AG10803 (cell line): ENCODE measurements around the gene LMOD3.

- RRBS, result no CpG with 5 or more reads among the region's 5 CpGs
Measured at GRCh38 chr3:69033403-69033790, 18.7 kb downstream of the TMF1 start.

- RRBS, result no CpG with 5 or more reads among the region's 2 CpGs
Measured at GRCh38 chr3:69081488-69081932, 1.3 kb upstream of the UBA3 start.

- RRBS, result no CpG with 5 or more reads among the region's 11 CpGs
Measured at GRCh38 chr3:69121944-69122936, at the start of gene LMOD3. Gene LMOD3 (minus strand): TSS chr3:69122595.

- RRBS, result no CpG with 5 or more reads among the region's 15 CpGs
Measured at GRCh38 chr3:69200033-69201243, 78.0 kb upstream of the LMOD3 start.

- RRBS, result no CpG with 5 or more reads among the region's 6 CpGs
Measured at GRCh38 chr3:69237559-69237865, 115.1 kb upstream of the LMOD3 start.

- RRBS, result under 1% methylated on average over 6 of the region's 25 CpGs
Measured at GRCh38 chr3:69738844-69739408, 338 bp upstream of the MITF start.

- RRBS, result no CpG with 5 or more reads among the region's 4 CpGs
Measured at GRCh38 chr3:69746064-69746539, 6.8 kb downstream of the MITF start.

DNA sequence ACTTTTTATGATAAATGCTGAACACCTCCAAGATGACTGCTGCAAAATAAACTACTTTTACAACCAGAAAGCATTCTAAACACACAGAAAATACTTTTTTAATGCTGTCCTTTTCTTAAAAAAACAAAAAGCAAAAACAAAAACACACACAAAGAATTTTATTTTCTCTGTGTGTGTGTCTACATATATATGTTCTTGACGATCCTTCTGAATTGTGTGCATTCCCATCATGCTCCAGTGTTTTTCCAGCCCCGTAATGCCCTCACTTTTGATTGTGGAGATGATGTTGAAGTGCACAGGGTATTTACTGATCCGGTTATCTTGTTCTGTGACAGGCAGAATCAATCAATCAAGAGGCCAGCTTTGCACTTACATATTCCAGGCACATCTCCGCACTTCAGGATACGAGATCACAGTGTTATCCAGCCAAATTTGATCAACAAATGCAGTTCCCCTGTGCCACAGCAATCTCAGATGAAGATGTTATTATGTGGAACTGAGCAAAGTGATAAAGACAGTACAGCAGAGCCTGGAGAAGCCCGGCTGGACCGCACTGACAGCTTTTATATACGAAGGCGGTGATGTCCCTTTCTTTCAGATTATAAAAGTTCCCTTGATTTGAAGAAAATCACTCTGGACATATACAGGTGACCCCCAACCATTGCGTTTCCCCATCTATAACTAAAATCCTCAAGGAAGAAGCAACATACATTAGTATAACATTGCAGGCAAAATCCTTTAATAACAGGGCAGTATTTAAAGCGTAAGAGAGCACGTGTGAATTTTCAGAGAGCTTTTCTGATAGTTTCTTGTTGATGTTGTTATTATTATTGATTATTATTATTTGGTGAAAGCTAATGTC, 416.6 kb downstream of the FOXP1 start:
- RRBS, result no CpG with 5 or more reads among the region's 12 CpGs

DNA sequence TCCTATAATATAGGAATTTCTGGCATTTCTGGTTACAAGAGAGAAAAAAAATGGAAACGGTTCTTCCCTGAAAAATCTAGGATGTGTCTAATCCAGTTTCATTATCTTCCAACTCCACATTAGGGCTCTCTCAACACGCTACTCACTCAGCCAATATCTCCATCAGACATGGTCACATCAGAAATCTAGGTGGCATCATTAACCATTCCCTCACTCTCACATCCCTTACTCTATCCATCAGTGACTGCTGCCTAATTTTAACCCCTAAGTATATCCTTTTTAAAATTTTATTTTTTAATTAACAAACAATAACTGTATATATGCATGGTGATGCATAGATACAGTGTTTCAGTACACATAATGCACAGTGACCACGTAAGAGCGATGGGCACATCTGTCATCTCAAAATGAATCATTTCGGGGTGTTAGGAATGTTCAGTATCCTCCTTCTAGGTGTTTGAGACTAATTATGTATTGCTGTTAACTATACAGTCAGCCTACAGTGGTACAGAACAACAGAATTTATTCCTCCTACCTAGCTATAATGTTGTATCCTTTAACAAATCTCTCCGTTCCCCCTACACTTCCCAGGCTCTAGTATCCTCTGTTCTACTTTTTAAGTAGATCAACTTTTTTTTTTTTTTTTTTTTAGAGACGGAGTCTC, 307.1 kb downstream of the FOXP1 start:
- RRBS, result no CpG with 5 or more reads among the region's 7 CpGs

DNA sequence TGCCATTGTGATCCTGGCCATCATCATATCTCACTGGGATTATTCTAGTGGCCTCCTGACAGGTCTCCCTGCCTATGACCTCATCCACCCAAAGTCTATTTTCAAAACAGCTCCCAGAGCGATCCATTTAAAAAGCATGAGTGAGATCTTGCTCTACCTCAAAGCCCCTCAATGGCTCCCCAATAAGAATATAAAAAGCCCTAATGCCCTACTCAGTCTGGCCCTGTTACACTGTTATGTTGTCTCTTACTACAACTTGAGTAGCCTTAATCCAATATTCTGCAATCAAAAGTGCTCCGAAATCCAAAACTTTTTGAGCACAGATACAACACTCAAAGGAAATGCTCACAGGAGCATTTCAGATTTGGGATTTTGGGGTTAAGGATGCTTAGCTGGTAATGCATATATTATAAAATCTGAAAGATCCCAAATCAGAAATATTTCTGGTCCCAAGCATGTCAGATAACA, 293.1 kb downstream of the FOXP1 start:
- RRBS, result no CpG with 5 or more reads among the region's 2 CpGs

DNA sequence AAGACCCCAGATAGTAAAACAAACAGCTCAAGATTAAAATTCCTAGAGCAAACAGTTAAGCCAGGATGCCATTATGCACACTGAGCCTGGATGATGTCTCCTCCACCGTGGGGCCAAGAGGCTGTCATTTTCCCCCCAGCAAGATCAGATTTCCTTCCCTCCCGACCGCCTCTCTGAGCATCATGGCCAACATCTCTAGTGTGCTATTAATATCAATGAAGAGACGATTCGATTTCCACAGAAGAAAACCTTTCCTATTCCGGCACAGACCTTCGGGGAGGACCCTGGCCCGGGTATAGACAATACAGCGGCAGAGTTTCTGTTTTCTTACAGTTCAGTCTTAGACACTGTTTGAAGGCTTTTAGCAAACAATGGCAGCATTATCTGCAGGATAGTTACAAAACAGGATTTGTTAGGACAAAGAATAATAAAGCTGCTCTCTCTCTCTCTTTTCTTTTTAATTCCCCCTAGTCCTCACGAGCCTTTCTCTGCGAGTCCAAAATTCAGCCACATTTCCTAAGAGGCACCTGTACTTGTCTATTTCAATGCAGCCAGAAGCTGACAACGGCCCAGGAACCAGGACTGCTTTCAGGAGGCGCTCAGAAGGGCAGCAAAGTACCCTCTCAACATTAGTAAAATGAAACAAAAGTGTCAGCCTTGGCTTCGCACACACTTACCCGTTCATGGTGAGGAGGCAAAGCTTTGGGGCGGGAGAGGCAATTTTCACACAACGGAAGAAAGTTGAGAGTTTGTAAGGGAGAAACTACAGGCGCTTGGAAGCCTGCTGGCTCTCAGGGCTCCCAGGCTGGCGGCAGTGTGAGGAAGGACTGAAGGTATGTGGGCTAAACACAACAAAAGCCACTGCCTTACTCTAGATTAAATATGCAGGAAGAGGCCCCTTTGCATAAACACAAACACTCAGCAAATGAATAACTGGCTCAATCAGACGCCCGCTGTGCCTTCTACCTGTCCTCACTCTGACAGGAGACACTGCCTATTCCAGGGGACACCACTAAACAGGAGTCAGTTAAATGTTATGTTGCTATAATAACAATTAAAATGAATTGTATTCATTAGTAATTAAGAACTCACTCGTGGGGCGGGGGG, 278.0 kb downstream of the FOXP1 start:
- RRBS, result no CpG with 5 or more reads among the region's 23 CpGs

DNA sequence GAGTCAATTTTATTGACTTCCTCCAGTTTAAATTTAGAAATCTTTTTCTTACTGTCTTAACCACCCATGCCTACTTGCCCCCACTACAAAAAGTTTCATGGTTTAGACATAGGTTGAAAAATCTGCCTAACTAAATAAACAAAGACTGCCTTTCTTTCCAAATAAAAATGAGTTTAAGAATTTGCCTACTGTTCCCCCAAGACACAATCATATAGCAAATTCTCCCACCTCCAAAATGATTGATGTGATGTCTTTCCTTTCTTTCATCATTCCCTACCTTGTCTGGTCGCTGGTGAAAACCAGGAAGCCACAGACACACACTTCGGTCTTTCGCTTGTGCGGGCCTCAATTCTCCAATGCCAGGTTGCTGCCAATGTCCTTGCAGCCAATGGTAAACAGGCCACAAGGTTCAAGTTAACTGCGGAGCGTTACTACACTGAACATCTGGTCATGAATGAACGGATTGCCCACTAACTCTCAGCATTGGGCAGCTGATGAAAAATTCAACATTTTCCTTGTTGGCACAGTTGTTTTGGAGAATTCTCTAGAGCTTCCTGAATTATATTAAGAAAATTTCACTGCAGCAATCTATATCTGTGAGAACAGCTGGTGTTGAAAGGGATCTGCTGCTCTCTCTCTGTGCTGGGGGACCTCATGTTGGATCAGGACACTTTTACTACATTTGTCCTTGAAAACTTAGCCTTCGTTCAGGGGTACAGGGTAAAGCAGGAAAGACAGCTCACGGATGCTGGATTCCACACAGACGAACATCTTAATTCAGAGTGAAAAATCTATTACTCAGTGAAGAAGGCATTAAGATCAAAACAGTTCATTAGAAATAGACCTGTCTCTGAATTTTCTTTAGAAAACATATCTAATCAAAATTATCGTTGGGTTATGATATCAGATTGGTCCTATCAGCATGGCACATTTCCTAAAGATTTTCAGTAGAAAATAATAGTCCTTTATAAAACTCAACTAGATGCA, 192.0 kb downstream of the FOXP1 start:
- RRBS, result no CpG with 5 or more reads among the region's 11 CpGs

DNA sequence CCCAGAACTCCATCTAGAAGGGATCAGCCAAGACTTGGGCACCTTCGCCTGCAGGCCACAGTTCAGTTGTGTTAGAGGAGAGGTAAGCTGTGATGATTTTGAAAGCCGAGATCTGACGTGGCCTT, 338.9 kb upstream of the PROK2 start:
- RRBS, result no CpG with 5 or more reads among the region's 3 CpGs

DNA sequence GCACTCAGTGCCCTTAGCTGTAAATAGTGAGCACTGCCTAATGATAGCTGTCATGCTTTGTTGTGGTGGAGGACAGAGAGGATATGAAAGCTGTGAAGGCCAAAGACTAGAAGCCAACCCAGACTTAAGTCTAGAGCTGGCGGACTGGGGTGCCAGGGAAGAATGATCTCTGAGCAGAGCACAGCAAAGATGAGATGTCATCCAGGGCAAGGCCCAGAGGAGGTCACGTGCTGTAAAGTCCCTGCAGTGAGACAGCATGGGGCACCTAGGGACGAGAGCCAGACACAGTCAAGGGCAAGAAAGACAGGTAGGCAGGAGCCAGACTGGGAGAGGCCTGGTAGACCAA, 379.6 kb upstream of the PROK2 start:
- RRBS, result no CpG with 5 or more reads among the region's 3 CpGs

DNA sequence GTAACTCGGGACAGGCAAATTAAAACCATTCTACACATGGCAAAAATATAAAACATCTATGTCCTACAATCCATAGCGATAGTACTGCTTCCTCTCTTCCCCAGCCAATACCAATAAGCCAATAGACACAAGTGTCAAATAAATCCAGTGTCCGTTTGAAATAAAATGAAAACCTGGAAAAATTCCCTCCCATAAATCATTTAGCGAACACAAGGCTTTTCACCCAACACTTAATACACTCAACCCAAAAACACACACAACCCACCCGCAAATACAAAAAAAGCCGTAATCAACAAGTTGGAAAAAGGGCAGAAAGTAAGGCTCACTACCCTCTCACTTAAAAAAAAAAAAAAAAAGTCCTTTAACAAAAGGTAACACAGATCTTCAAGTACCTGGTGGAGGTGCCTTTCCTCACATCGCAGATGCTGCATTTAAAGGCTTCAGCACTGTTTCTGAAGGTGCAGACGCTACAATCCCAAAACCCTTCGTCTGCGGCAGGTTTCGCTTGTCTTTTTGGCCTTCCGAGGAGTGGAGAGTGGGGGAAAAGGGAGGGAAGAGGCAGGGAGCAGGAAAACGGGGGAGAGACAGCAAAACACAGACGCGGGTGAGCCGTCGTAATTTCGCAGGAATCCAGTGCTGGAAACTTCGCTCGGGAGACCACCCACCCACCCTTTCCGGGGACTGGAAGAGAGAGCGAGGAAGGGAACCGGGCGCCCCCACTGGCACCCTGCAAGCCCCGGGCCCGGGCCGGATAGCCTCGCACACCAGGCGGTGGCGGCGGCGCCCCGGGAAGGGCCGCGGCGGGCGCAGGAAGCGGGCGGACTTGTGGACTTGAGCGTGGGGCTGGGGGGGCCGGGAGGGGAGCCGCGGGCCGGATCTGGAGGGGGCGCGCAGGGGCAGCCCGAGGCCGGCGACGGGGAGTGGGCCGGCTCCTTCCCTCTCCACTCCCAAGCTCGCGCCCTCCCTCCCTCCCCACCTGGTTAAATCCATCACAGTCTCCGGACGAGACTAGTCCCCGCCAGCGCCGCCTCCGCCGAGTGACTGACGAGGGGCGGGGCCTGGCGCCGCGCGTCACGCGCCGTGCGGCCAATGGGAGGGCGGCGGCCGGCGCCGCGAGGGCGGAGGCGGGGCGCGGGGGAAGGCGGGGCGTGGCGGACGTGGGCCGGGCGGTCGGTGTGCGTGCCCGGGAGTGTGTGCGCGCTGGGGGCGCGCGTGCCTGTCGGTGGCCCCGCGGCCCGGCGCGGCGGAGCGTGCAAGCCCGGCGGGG, 401.7 kb downstream of the SHQ1 start:
- RRBS, result 1% methylated on average over 55 of the region's 104 CpGs

GRCh38 chr3:72452680-72453068, 395.6 kb downstream of the SHQ1 start:
- RRBS, result no CpG with 5 or more reads among the region's 5 CpGs

- RRBS, result no CpG with 5 or more reads among the region's 5 CpGs
Measured at GRCh38 chr3:72721730-72722017, 126.6 kb downstream of the SHQ1 start.

DNA sequence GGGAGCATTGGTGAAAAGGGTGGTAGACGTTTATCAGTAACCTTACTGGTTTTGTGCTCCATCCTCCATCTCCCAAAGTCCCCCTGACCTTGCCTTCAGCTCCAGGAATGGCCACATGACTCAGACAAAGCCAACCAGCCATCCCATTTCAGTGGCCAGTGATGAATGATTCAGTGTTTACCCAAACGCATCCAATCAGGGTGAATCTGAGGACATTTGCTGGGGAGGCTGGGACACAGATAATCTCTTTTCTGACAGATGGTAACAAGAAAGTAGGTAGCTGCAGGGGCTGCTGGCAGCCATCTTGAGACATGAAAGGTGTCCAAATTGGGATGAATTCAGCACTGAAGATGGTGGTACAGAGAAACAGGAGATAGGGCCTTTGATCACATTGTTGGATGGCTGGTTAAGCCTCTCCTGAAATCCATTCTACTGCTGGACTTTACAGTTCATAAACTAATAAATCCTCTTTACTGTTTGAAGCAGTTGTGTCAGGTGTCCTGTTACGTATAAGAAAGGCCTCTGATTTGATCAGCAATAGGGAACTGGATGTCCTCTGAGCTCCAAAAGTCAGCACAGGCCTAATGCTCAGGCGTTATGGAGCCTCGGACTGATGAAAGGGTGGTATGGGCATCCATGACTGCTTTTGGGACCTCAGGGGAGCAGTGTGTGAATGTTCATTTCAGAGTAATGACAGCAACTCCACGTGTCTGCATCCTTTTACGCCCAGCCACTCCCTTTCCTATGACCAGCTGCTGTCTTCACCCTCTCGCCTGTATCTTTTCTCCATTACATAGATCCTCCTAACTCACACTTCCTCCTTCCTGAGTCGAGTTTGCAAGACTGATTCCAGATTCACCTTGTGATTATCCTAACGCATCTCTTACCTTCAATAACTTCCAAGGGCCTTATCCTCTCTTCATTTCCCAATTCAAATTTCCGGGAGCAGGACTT, 107.9 kb downstream of the SHQ1 start:
- RRBS, result no CpG with 5 or more reads among the region's 11 CpGs

GRCh38 chr3:72756779-72757410, 91.3 kb downstream of the SHQ1 start:
- RRBS, result no CpG with 5 or more reads among the region's 4 CpGs